Jurkat, Clone E6-1 (cell line): ENCODE measurements around the gene PARK7.

GRCh38 chr1:7252619-7253299 is 467.5 kb downstream of the CAMTA1 start:
- RRBS: no CpG with 5 or more reads among the region's 14 CpGs

GRCh38 chr1:7265533-7266613 is 480.6 kb downstream of the CAMTA1 start:
- RRBS: no CpG with 5 or more reads among the region's 13 CpGs

GRCh38 chr1:7471585-7472360 is 299.3 kb upstream of the VAMP3 start:
- RRBS: no CpG with 5 or more reads among the region's 23 CpGs

DNA sequence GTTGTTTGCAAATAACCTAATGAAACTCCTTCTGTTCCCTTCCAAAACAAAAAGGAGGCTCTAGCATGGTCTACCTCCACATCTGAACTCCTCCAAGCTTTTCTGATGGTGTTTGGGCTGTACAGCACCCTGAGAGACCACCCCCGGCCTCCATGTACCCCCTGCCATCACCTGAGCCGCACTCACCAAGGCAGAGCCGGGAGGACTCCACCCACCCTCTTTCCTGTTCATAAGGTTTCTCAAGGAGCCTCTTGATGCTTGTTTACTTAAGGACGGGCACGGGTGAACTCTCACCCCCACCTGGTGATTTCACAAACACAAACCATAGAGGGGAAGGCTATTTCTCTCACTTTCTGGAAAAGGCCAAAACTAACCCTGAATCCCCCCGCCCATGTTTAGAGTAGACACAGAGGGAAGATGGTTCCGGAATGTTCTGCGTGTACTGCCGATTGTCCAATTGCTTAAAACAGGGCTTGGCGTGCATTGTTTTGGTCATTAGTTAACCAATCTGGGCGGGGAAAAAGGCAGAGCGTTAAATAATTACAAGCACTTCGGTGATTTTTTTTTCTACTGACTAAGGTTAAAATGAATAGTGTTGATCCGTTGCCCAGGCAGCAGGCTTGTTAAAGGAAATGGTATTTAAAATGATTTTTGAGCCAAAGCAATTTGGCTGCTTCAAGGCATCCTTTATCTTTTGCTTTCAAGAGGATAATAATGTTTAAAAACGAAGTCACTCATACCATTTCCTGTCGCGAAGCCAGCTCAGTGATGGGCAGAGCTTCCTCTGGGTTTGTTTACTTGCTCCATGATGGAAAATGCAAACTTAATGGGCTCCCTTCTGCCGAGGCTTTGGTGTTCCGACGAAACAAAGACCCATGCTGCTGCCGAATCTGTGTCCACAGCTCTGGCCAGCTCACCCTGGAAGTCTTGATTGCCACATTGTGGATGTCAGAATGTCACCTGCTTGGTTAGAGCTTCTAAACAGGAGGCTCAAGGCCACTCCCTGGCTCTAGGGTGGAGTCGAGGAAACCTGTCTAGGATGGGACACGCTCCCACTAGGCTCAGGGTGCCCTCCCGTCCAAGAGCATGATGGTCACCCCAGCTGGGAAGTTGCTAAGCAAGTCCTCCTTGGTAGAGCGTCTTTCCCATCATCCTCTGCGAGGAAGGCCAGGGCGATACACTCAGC is 279.7 kb upstream of the VAMP3 start:
- RRBS: 20% methylated on average over 3 of the region's 27 CpGs

DNA sequence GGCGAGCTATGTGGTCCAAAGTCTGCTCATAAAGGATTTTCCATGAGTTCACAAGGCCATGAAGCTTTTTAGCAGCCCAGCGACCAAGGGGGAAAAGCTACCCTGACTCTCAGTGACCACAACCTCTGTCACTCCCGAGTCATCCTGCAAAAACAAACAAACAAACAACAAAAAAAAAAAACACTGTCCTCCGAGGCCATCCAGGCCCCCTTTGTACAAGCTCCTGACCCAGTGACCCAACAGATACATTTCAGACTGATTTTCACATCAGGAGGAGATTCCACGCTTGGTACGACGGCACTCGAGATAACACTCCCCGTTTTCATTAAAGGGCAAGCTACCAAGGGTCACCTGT is 261.3 kb upstream of the VAMP3 start:
- RRBS: no CpG with 5 or more reads among the region's 9 CpGs

- RRBS: no CpG with 5 or more reads among the region's 6 CpGs
Measured at GRCh38 chr1:7550957-7551374, 220.1 kb upstream of the VAMP3 start.

- RRBS: no CpG with 5 or more reads among the region's 31 CpGs
Measured at GRCh38 chr1:7781476-7782807, 2.1 kb upstream of the PER3 start.

GRCh38 chr1:7960065-7960652 is 1.4 kb upstream of the PARK7 start:
- RRBS: no CpG with 5 or more reads among the region's 6 CpGs

DNA sequence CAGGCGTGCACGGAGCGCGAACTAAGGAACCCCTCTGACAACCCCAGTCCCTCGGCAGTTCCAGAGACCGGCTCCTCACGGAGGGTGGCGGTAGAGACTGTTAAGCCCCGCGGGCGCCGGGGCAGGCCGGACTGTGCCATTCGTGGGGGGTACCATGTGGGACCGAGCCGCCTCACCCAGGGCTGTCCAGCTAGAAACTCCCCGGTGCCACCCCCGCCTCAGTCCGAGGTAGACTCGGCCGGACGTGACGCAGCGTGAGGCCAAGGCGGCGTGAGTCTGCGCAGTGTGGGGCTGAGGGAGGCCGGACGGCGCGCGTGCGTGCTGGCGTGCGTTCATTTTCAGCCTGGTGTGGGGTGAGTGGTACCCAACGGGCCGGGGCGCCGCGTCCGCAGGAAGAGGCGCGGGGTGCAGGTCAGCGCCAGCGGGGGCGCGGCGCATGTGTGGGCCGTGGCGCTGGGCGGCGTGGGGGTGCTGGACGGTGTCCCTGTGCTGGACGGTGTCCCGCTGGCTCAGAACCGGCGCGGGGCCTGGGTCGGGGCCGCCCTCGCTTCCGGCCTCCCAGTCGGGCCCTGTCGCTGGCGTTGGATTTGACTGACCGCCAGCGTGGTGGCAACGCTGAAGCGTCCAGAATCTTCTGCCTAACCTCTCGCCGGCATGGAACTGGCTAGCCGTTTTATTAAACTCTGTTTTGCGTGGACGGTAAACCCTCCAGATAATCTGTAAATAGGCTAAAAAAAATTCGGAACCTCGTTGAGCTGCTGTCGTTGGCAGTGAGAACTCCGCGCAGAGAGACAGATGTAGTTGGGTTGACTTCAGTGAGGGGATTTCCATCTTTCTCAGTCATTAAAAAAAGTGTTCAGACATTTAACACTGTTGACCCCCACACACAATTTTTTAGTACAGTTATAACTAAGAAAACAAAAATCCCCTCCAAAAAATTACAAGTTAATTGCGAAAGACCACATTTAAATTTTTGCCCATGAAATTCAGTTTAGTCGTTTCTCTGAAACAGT is at the start of gene PARK7:
Gene PARK7, plus strand, starts transcription at position 329 of the 1,013 bp plus-strand sequence.
- RRBS: 1% methylated on average over 41 of the region's 81 CpGs

GRCh38 chr1:8014938-8015557 is 11.1 kb downstream of the ERRFI1 start:
- RRBS: no CpG with 5 or more reads among the region's 10 CpGs

- RRBS: no CpG with 5 or more reads among the region's 13 CpGs
Measured at GRCh38 chr1:8021323-8022398, 4.4 kb downstream of the ERRFI1 start.

- RRBS: 46% methylated on average over 24 of the region's 82 CpGs
Measured at GRCh38 chr1:8025396-8026128, 547 bp downstream of the ERRFI1 start.

DNA sequence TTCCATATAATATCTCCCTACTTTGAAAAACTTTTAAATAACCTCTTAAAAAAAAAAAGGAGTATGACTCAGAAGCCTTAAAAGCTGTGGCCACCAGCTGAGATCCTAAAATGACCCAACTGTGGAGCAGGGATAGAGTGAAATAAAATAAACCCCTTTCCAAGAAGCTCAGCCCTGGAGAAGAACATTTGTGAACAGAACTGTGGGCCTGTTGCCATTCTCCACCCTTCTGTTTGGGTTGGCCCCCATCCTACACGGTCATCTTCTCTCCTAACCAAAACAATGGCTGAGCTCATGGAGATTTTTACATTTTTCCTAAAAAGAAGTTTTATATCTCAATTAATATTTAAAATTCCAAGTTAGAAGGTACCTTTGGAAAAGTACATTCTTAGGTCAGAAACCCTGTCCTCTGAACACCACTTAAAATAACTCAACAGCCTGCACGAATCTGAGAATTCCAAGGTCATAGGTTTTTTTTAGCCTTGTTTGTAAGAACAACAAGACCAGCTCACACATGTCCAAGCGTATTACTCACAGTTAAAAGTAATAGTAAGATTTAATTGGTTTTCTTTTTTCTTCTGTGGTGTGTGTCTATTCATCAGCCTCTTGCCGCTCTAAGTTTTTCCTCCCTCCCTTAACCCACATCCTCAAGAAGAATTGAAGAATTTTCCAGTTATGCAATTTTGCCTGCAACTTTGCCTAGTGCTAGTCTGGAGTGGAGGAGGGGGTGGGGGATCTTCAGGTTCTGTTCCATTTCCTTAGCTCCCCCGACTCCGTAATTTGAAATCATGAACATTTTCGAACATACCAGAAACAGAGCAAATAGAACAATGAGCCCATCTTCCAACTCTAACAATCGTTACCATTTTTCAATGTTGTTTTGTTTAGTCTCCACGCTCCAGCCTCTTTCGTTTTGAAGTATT is 107.8 kb upstream of the ERRFI1 start:
- RRBS: no CpG with 5 or more reads among the region's 10 CpGs

DNA sequence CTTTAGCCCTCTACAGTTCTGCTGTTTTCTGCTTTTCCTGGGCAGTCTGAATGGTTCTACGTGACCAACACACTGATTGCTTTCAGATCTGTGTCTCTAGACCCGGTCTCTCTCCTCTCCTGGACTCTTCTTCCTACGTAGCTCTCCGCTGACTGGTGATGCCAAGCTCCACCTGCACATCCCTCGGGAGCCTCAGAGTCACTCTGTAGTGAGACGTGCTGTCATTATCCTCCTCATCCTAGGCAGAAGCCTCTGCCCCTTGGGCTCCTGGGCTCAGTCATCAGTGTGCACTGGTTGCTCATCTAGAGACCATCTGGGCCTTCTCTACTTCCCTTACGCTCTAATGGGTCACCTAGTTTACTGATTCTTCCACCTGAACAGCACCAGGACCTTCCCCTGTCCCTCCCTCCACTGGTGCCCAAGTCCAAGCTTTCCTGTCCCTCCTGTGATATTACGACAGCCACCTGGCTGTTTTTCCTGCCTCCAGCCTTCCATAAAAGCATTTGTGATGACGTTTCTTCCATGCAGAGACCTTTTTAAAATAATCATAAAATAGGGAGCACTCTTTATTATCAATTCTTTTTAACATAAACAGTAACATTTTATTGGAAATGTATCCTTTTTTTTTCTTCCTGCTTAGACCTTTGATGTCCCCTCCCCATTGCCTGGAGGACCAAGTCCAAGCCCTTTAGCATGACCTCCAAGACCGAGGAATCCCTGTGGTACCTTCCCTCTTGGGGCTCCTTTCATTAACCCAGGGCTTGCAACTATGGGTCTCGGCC is 136.1 kb upstream of the ERRFI1 start:
- RRBS: no CpG with 5 or more reads among the region's 11 CpGs

DNA sequence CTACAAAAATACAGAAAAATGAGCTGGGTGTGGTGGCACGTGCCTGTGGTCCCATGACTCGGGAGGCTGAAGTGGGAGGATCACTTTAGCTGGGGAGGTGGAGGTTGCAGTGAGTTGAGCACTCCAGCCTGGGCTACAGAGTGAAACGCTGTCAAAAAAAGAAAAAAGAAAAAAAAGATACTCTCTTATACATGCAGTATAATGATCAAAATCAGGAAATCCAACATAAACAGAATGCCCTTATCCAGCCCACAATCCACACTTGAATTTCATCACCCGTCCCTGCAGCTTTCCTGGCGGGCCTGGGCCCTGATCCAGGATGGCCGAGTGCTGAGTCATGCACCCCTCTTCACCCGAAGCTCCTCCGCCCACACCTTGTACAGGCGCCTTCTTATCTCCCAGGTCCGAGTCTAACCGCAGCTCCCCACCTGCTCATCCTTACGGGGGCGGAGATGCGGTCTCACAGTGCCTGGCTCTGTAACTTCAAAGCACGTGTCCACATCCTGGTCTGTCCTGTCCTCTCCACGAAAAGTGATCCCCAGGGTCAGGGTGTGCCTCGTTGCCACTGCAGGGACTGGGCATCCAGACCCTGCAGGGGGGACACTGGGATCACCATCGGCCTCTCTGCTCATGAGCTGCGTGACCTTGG is 120.2 kb upstream of the SLC45A1 start:
- RRBS: no CpG with 5 or more reads among the region's 19 CpGs

GRCh38 chr1:8258865-8259143 is 59.1 kb upstream of the SLC45A1 start:
- RRBS: no CpG with 5 or more reads among the region's 1 CpG

DNA sequence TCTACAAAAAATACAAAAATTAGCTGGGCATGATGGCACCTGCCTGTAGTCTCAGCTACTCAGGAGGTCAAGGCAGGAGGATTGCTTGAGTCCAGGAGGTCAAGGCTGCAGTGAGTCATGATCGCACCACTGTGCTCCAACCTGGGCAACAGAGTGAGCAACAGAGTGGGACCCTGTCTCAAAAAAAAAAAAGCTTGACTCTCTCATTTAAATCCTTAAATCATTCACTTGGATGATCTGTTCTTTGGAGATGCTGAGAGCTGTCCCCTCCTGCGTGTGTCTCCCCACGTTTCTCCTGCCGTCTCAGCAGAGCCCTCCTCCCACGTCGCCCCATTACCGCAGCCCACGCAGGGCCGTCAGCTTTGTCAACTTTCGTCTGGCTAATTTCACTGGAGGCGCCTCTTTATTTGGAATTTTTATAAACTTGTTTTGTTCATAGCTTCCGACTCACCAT is 24.0 kb upstream of the SLC45A1 start:
- RRBS: no CpG with 5 or more reads among the region's 12 CpGs

DNA sequence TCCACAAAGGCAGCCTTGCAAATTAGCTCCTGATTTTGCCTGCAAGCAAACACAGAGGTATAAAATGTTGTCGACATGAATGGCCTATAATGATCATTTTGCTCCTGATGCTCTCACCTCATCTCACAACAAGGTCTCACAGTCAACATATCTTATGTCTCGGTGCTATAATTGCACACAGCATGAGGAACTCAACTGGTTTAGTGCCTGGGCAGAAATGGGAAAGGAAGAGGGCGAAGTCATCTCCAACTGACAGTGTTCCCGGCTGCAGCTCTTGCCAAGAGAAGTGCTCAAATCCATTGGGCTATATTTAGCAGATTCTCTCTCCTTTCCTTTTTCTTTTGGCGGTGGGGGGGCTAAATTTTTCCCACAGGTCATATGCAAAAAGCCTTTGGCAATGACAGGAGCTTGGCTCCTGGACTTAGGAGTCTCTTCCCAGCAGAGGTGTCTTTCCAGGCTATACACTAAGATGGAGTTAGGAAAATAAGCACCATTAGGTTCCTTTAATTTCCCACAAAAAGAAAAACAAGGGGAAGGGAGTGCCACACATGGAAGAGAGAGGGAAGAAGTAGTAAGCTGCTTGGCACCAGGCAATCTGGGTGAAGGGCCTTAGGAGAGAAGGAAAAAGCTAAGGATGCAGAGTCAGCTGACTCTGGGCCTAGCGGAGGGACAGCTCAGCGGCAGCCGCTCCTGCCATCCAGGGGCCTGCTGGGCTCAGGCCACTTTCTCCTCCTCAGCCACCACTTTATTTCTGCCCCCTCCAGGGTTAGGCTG is 53.2 kb downstream of the SLC45A1 start:
- RRBS: no CpG with 5 or more reads among the region's 8 CpGs

- RRBS: no CpG with 5 or more reads among the region's 5 CpGs
Measured at GRCh38 chr1:8428149-8428484, 110.2 kb downstream of the SLC45A1 start.

GRCh38 chr1:8455583-8456164 is 137.8 kb downstream of the SLC45A1 start:
- RRBS: no CpG with 5 or more reads among the region's 8 CpGs